Metastatic Breast Carcinoma in the Ovary (tissue), 3 donors: ENCODE data around the gene COL16A1.

DNA sequence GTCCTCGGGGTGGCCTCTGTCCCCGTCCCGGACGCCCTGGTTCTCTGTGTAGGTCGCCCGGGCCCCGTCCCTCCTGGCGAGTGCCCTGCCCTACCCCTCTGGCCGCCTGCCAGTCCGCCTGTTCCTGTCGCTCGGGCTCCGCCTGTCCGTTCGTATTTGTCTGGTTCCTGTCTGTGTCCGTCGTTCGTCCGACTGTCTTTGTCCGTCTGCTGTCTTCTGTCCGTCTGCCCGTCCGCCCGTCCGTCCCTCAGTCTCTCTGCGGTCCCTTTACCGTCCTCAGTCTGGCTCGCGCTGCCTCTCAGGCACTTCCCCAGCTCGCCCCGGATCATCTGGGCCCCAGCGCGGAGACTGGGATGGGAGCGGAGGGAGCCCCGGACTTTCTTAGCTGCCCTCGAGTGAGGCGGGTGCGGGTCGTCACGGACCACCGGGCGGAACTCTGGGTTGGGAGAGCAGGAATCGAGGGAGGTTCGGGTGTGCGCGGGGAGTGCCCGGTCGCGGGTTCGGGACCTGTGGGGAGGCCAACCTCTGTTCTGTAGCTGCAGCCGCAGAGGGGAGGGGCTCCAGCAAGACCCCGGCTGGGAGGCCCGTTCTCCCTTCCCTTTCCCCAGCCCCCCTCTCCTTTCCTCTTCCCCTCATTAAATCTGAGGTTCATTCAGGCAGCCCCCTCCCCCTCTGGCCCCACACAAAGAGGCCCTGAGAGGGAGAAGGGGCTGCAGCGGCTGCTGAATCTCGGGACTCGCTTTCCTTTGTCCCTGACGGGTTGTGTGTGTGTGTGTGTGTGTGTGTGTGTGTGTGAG lies 846 bp downstream of the SERINC2 start:
- PRO-cap, 3 experiments: peak in 3 of 3 experiments; most common plus-strand start position 228 of the sequence (in 1); most common minus-strand start position 82 of the sequence (in 3)

DNA sequence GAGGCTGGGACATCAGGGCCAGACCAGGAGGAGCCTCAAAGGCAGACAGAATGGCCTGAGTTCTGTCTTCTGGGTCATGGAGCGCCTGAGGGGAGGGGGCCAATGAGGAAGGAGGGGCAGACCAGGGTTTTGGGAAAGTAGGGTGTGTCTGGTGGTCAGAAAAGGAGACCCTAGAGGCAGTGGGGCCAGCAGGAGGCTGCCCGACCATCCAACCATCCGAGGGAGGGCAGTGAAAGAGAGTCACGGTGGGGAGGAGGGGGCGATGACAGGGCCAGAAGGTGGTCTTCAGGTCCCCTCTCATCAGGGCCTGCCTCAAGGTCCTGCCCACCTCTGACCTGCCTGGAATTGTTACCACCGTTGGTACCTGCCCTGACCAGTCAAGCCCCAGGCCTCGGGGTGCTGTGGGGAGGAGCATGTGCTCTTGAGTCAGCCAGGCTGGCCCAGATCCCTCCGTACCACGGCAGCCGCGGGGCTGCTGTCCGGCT lies 21.8 kb downstream of the SERINC2 start:
- PRO-cap, 3 experiments: no peak in any of the 3 experiments

- PRO-cap, 3 experiments: no peak in any of the 3 experiments
These were observed 69.6 kb downstream of the SERINC2 start for GRCh38 chr1:31482360-31483176.

- PRO-cap, 3 experiments: peak in 2 of 3 experiments; most common plus-strand start chr1:31510579 (in 2); most common minus-strand start chr1:31510452 (in 2)
These were observed 66.0 kb upstream of the TINAGL1 start for GRCh38 chr1:31510336-31510708.

GRCh38 chr1:31568770-31569695 lies 7.3 kb upstream of the TINAGL1 start:
- PRO-cap, 3 experiments: no peak in any of the 3 experiments

- PRO-cap, 3 experiments: no peak in any of the 3 experiments
These were observed 11.4 kb upstream of the HCRTR1 start for GRCh38 chr1:31606060-31606440.

GRCh38 chr1:31627944-31628772 lies 10.7 kb downstream of the HCRTR1 start:
- PRO-cap, 3 experiments: no peak in any of the 3 experiments

DNA sequence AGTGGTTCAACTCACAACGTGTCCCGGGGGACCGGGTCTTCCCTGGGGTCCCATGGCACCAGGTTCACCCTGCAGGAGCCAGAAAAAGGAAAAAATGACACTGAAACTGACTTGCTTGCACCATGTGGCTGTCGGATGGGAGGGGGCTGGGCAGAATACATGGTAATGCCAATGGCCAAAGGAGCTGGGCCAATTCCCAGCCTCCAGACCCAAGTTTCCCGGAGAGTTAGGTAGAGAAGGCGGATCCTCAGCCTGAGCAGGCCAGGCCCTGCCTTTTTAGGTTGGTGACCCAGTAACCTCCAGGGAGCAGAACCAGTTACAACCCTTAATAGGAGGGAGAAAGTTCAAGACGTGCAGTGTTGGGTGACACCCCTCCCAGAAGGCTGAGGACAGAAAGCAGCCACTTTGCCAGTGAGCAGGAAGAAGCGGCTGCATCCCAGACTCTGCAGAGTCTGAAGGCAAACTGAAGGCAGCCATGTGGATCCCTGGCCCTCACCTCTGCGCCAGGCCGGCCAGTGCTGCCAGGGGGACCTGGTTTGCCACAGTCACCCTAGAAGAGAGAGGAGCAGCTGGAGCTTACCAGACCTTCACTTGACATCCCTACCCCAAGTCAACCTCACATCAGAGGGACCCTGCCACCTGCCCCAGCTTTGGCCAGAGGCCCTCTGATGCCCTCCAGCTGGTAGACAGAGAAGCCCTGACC lies 16.0 kb upstream of the PEF1 start:
- PRO-cap, 3 experiments: no peak in any of the 3 experiments

DNA sequence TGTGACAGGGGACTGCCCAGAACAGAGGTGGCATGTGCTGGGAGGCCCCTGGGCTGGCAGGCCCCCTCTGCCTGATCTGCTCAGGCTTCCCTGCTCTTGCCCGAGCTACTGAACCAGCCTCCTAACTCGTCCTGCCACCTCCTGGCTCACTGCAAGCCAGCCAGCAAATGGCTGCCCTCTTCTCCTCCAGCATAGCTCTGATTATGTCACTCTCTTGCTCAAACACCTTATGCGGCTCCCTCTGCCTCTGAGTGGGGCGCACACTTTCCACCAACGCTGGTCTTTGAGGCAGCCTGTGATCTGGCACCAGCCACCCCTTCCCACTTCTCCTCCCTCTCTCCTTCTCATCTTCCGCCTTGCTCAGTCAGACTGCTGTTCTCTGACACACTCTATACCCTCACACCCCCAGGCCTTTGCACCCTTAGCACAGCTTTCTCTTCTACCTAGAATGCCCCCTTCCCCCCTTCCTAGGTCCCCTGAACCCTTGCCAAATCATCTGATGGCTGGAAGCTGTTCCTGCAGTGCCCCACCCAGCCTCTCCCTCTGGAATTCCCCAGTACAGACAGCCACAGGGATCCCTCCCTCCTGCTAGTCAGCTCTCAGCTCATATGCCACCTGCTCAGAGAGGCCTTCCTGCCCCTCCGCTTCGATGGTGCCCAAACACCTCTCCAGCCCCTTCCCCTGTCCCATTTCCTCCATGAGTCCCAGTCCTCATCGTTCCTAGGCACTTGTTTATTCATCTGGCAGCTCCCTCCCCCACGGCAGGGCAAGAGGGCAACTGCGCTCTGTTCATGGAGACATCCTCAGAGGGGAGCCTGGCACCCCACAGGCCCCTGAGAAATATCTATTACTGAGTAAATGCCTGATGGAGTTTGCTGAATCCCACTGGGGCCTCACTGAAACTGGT lies 21.7 kb upstream of the PEF1 start:
- PRO-cap, 3 experiments: no peak in any of the 3 experiments

GRCh38 chr1:31696762-31697197 lies 7.0 kb downstream of the COL16A1 start:
- PRO-cap, 3 experiments: no peak in any of the 3 experiments

DNA sequence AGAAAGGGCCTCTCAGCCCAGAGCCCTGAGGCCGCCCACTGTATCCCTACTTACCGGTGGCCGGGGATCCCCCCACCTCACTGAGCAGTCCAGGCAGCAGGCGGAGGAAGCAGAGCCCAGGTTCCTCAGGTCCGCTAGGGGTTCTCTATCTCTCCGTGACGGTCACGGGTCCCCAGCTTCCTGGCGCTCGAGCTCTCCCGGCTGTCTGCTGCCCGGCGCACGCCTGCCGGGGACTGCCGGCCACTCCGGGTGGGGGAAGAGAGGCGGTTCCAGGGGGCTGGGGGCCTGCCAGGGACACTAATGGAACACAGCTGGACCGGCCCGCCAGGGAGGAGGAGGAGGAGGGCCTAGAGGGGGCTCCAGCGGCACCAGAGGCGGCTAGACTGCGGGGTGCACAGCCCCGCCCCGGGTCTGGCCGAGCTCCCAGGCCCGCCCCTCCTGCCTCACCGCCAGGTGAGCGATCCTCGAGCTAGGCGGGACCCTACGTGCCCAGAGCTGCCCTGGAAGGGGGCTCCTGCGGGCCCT lies at the start of gene COL16A1:
Gene COL16A1, minus strand, starts transcription at position 235 of the 525 bp plus-strand sequence.
- PRO-cap, 3 experiments: peak in 3 of 3 experiments; most common plus-strand start position 327 of the sequence (in 2); most common minus-strand start position 235 of the sequence (in 3)

DNA sequence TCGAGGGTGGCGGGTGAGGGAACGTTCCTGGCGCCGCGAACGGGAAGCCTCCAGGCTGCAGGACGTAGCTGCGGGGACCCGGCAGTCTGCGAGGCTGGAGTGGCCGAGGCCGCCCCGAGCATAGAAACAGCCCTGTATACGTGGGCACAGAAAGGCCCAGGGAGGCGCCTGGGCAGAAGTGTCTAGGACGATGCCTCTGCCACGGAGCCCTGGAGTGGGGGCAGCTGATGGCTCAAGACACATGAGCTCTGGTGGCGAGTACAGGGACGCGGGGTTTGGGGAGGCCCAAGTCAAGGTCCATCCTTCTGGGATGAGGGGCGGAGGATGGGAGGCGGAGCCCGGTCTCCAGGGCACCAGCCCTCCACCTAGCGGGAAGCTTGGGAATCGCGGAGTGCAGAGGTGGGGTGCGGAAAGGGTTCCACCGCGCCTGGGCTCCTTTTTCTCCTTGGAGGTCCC lies 11.7 kb upstream of the COL16A1 start:
- PRO-cap, 3 experiments: peak in 1 of 3 experiments; most common plus-strand start position 374 of the sequence (in 1); most common minus-strand start position 277 of the sequence (in 1)

DNA sequence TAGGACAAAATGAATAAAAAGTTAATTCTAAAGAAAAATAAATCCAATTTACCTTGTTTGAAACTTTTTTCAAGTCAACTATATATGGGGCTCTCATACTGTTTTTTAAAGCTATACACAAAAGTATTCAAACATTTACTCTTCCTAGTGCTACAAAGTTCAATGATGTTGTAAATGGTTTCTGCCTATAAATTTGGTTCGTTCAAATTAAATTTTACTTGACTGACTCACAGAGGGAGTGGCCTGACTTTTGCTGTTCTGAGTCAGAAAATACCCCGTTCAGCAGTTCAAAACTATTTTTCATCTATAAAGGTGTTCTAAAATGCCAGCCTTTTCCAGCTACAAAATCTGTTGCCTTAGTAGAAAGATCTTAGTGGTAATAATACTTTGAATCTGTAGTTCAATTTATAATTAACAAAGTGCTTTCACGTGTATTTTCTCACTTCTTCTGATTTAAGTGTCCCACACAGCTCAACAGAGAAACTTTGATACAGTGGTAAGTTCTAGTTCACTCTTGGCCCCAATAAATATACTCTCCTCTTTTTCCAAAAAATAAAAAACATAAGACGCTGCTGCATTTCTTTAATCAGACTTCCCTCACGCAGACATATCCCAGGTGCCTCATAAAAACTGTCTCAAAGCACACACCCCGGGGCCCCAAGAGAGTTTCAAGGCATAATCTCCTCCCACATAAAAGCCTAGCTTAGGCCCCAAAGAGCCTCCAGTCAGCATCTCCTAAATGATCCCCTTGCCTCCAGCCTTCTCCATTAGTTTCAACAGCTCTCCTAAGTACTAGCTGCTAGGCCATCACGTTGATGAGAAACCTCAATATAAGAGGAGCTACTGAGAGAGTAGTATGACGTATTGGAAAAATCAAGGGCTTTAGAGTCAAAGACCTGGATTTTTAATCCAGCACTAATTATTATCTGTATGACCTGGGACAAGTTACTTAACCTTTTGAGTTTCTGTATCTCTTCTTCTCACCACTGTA lies 3.2 kb downstream of the PTP4A2 start:
- PRO-cap, 3 experiments: peak in 2 of 3 experiments; most common plus-strand start position 724 of the sequence (in 2); most common minus-strand start position 107 of the sequence (in 1)

GRCh38 chr1:31954583-31955280 lies 16.6 kb upstream of the PTP4A2 start:
- PRO-cap, 3 experiments: peak in 2 of 3 experiments; most common plus-strand start chr1:31954933 (in 2); most common minus-strand start chr1:31954737 (in 1)

DNA sequence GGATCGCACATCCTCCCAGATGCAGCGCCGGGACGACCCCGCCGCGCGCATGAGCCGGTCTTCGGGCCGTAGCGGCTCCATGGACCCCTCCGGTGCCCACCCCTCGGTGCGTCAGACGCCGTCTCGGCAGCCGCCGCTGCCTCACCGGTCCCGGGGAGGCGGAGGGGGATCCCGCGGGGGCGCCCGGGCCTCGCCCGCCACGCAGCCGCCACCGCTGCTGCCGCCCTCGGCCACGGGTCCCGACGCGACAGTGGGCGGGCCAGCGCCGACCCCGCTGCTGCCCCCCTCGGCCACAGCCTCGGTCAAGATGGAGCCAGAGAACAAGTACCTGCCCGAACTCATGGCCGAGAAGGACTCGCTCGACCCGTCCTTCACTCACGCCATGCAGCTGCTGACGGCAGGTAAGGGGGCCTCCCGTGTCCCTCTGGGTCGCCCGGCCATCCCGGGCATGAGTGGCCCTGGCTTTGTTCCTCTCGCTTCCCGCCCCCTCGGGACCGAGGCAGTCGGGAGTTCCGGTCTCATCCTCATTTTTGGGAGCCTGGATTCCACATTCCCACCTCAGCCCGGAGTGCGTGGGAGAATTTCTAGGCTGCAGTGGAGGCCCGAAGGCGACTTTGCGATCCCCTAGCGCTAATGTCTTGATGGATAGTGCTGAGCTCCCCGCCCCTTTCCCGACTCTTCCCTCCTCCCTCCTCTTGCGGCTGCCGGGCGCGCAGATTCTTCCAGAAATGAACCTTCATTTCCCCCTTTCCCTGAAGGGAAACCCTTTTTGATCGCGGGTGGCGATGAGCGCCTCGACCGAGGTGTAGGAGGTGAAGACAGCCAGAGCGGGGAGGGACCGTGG lies 531 bp downstream of the KHDRBS1 start:
- PRO-cap, 3 experiments: peak in 3 of 3 experiments; most common plus-strand start position 295 of the sequence (in 1); most common minus-strand start position 450 of the sequence (in 3)

DNA sequence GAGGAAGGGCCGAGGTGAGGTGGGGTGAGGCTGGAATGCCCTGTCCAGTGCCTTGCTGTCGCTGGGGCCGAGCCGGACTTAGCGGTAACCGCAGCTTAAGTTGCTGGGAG lies 1.0 kb downstream of the KHDRBS1 start:
- PRO-cap, 3 experiments: peak in 1 of 3 experiments; most common plus-strand start position 47 of the sequence (in 1)

DNA sequence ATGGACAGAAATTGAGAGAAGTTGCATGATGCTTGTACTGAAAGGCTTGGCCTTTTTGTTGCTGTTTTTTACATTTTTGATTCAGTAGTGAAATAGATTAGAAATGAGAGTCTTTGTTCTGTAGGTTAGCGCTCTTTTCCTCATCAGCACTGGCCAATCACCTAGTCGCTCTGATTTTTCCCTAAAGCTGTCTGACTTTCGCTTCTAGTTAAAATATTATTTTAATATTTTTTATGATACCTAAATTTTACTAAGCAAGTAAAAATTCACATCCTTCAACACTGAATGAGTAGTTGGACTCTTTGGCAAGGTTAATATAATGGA lies 1.4 kb downstream of the KHDRBS1 start:
- PRO-cap, 3 experiments: no peak in any of the 3 experiments

DNA sequence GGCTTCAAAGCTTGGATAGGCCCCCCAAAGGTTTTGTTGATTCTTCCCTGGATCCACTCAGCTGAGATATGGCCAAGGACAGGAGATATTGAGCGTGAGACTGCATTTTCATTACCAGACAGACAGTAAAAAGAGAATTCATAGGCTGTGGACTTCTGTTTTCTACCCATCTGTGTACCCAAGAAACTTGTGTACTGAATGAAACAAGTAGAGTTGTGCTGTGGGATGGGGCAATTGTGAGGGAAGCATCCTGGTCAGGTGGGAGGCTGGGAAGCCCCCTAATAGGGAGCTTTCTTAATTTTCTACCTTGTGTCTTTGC lies 12.9 kb upstream of the TMEM39B start:
- PRO-cap, 3 experiments: no peak in any of the 3 experiments

DNA sequence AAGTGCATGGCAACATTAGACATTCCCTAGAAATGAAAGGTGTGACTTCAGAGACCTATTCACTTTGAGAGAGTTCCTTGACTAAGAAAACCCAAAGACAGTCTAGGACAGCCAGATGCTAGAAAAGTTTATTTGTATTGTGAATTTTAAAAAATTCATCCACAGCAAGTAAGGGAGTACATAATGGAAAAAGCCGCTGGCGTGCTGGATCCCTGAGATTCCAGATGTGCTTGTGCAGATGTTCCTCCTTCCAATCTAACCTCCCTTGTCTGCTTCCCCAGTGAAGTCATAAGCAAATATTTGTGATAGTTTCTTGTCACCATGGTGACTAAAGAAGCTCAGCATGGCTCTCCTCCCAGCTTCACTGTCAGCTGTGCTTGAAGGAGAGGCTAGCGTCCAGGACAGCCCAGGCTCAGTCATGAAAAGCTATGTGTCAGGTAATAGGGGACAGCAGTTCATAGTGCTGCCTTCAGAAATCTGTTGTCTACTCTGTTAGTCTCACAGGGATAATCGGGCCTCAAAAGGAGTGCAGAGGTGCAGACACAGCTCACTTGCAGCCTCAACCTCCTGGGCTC lies 34.8 kb downstream of the KPNA6 start:
- PRO-cap, 3 experiments: no peak in any of the 3 experiments

DNA sequence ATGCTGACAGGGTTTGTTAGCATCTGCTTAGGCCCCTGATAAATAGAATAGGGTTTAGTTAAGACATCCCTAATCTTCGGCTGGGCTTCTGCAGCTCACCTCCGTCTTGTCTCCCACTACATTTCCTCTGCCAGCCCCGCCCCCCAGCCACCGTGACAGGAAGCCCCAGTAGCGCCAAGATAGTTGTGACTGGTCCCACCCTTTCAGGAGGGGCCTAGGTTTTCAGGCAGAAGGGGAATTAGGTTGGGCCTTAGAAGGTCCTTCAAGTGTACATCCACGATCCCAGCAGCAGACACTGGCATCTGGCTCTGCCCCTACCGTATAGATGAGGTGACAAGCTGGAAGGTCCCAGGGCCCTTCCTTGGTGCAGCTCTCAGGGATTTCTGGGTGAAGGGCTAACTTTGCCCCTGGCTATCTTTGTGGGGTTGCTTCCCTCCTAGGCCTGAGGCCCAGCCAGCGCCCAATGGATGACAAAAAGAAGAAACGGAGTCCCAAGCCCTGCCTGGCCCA lies 1.1 kb downstream of the CCDC28B start:
- PRO-cap, 3 experiments: peak in 2 of 3 experiments; most common minus-strand start position 118 of the sequence (in 1)